A375 (cell line): ENCODE measurements around a stretch of chr12.

- RAMPAGE, long total RNA = no peak
Observed at GRCh38 chr12:104124766-104125394, 13.1 kb downstream of the NFYB start.

DNA sequence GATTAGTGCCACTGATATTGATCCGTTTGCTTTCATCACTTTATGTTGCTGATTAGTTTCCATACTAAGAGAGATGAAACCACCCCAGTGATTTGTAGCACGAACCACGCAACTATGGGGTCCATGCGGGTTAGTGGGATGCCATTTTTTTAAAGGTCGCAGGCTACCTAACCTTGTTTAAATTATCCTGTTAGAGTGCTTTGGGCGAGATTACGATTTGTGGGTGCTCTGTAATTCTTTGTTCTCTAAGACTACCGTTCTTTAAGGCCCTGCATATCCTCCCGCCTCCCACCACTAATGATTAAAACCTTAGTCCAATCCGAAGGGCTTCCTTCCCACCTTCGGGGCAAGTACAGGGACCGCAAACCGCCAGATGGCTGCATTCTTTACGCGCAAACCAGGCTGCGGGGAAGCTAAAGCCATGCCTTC lies 959 bp downstream of the NFYB start:
- RAMPAGE, long total RNA = no peak

DNA sequence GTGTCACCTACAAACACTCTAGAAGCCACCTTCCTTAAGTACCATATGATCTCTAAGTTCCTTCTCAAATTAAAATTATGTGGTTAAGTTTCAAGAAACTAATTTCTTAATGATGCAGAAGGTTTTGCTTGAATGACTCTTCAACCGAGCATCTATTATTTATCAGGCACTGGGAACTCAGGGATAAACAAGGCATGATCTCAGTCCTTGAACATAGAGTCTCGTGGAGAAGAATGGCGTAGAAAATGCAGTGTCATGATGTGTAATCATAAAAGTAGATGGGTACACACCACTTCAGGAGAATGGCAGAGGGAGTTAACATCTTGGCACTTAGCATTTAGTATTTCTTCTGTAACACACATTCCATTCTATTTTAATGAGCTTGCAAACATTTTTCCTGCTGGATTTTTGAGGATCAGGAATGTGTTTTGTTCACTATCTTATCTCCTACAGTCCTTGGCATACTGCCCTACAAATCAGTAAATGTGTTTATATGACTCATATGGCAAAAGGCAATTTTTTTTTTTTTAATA lies 3.8 kb downstream of the TXNRD1 start:
- RAMPAGE, long total RNA = no peak

GRCh38 chr12:104478095-104479331 lies 21.8 kb downstream of the CHST11 start:
- RAMPAGE, long total RNA = no peak

DNA sequence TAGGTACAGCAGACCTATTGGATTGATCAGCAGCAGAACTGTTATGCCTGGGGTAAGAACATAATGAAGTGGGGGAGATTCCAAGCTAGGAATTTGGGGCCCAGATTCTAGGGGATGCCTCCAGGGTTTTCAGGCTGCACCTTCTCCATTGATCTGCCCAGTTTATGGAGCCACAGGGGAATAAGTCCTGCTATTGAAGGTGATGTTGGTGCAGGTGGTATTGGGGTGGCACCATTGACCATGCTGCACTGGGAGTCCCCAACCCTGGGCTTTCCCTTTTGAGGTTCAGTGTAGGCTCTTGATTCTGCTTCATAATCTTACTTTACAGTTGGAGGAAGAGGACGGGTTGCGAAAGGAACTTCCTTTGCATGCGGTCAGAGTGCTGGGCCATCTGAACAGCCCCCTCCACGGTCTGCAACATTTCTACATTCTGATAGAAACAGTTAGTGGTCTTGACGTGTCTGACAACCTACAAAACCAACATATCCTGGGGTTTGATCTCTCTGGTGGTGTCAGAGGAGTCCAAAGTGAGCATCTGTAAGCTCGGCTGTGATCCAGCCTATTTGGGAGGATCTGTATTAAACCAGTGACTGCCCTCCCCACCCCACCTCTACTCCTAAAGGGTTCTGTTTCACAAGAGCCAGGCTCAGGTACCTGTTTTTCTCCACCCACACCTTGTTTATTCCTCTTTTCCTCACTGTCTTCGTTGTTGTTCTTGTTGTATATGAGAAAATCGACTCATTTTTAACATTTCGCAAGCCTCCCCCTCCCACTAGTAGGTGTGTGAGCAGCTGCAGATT lies 113.0 kb downstream of the CHST11 start:
- RAMPAGE, long total RNA = no peak

GRCh38 chr12:104671013-104672223 lies 214.7 kb downstream of the CHST11 start:
- RAMPAGE, long total RNA = no peak

DNA sequence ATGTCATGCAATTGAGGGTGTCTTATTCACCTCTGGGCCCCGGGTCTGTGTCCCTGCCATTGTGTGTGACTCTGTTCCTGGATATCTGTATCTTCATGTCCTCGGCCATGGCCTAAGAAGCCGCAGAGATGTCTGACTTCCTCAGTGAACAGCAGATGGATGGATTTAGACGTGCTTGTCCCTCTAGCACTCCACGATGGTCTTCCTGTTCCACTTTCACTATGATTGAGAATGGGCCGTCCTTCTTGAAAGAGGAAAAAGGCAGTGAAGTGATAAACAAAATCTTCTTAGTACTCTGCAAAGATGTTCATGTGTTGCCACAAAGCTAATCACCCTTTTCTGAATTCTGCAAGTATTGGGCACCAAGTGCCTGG lies 217.4 kb downstream of the SLC41A2 start:
- RAMPAGE, long total RNA = no peak

DNA sequence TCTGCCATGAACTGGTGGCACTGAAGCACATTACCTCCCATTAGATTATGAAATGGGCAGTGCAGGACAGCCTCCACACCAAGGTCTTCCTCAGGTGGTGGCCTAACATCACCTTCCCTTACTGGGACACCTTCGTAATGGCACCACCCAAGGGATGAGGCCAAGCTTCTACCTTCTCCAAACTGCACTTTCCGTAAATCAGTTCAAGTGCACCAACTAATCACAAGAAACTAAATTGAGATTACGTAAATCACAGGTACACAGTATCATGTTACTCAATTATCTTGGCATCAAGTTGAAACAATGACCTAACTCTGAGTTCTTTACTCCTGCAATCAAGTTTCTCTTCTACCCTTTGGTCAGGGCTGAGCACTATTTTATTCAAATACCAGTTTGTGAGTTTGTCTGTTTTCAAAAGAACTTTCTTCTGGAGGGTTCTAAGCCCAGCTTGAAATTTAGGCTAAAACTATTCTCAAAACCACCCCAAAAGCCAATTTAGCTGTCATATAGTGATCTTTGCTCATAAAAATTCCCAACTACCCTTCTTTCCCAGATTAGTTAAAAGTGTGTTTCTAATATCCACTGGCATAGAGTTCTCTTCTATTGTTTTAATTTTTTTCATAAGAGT lies 13.7 kb downstream of the SLC41A2 start:
- RAMPAGE, long total RNA = no peak

GRCh38 chr12:104957109-104957696 lies 887 bp downstream of the SLC41A2 start:
- RAMPAGE, long total RNA = no peak

GRCh38 chr12:105090543-105090773 lies 6.2 kb upstream of the ALDH1L2 start:
- RAMPAGE, long total RNA = no peak

GRCh38 chr12:105176771-105177300 lies 59.1 kb downstream of the APPL2 start:
- RAMPAGE, long total RNA = no peak

GRCh38 chr12:105198632-105199795 lies 37.0 kb downstream of the APPL2 start:
- RAMPAGE, long total RNA = no peak

- RAMPAGE, long total RNA = no peak
Observed at GRCh38 chr12:105226102-105226723, 9.8 kb downstream of the APPL2 start.

- RAMPAGE, long total RNA = no peak
Observed at GRCh38 chr12:105466500-105467197, 136.2 kb downstream of the C12orf75 start.

GRCh38 chr12:105497808-105498152 lies 167.3 kb downstream of the C12orf75 start:
- RAMPAGE, long total RNA = no peak

DNA sequence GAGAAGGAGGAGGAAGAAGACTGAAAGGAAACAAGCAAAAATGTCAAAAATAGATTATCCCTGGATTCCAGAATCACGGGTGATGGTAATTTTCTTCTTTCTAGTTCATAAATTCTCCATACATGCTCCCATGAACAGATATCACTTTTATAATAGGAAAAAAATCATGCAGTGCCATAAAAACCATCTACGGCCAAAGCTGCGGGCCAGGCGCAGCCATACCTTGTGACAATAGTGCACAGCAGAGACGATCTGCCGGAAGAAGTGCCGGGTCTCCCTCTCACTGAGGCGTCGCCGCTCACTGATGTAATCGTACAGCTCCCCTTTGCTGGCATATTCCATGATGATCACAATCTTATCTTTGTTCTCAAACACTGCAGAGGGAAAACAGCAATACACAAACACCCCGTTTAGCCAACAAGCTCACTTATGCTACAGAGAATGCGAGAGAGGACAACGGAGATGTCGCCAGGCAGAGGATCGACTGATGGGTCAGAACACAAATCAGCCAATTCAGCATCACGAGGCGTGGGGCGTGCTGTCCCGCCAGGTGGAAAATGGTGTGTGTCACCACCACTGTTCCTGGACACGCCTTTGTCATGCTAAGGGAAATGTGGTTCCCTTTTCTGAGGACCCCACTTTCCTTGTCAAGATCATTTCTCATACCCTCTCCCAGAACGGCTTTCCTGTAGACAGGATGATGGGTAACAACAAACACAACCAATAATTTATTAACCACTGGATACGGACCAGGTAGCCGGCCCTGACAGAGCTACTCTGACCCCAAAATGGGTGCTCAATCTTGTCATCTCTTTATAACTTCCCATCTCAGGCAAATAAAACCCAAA lies 52.0 kb downstream of the NUAK1 start:
- RAMPAGE, long total RNA = no peak

- RAMPAGE, long total RNA = no peak
Observed at GRCh38 chr12:106096135-106096890, 42.4 kb downstream of the NUAK1 start.

- RAMPAGE, long total RNA = no peak
Observed at GRCh38 chr12:106239267-106239647, 8.6 kb downstream of the CKAP4 start.

GRCh38 chr12:106335609-106336316 lies 21.8 kb upstream of the POLR3B start:
- RAMPAGE, long total RNA = no peak

DNA sequence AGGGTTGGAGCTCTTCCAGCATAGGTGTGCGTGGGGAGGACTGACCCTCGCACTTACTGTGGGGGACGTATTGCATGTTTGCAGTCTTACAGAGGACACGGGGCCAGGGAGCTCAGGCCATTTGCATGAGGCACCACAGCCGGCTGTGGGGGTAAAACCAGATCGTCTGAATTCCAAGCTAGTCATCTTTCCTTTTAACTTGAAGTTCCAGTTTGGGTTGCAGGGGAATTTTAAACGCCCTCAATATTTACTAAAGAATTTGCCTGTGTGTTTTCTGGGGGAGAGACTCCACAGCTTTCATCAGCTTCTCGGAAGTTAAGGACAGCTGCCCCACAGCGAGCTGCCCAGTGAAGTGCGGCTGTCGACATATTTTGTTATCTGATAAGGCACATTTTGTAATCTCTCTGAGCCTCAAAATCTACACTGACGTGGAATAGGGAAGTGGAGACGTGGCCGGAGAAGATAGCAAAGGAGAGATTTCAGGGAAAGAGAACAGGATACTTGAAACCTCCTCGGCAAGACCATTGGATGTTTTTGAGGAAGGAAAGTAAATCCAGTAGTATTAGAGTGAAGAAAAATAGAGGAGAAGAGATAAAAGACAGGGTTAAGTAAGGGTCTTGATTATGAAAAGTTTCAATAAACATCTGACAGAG lies 777 bp downstream of the POLR3B start:
- RAMPAGE, long total RNA = no peak